ENCODE measurements around the gene FOXO1.

GRCh38 chr13:37934843-37935088 is 65.2 kb upstream of the TRPC4 start:
- CAGE, long polyA plus RNA: no peak
- RRBS: no CpG with 5 or more reads among the region's 5 CpGs

DNA sequence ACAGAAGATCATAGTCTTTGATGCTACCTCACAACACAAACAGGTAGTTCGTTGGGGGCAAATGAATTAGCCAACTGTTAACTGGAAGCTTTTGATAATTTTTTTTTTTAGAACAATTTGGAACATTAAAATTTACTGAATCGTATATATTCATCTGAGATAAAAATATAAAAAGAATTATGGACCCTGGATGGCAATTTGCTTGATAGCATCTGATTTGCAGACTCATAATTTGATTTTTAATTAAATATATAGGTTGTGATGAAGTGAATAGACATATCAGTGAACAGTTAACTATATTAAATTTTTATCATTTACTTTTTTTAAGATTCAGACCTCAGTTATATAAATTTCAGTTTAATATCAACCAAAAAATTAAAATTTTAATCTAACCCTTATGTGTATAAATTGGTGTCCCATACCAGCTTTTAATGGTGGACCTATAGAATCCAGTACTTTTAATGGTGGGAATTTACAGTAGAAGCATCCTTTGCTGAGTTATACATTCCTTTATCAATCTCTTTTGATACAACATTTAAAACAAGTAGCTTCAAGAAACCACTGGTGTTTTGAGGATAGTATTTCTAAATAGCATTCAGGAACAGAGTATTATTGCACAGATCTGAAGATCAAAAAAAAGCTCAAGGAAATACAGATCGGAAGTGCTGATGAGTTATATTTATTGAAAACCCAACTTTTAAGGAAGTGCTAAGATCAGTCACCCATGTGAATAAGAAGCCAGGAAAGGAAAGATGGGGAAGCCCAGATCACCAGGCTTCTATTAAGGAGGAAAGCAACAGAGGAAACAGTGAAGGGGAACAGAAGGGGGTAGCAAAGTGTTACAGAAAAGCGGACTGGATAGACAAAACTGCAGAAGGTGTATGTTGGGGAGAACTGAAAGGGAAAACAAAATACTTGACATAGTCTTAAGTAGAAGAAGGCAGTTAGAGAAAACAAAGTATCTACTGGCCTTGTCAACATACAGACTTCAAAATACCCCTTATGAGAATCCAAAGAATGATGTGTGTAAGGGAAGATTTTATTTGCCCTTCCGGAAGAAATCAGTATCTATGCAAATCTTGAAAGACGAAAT is 11.7 kb downstream of the UFM1 start:
- CAGE, long polyA plus RNA: no peak
- RRBS: no CpG with 5 or more reads among the region's 6 CpGs

DNA sequence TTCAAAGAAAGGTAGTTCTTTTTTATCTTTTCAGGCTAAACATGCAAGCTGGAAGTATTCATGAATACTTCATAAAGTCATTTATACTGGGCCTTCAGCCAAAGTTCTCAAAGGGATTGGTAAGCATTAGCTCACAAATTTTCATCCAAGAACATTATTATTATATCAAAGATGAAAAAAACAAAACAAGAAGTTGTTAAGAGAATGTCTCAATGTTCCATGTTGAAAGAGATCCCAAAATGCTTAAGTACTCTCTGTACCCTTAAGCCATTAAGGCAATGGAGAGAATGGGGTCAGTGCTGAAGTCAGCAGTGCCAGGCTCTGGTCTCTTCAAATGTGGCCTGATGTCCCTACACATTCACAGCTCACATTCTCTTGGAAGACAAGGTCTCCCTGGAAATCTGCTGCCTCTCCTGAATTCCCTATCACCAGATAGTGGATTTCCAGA is 171.9 kb downstream of the NHLRC3 start:
- CAGE, long polyA plus RNA: no peak

DNA sequence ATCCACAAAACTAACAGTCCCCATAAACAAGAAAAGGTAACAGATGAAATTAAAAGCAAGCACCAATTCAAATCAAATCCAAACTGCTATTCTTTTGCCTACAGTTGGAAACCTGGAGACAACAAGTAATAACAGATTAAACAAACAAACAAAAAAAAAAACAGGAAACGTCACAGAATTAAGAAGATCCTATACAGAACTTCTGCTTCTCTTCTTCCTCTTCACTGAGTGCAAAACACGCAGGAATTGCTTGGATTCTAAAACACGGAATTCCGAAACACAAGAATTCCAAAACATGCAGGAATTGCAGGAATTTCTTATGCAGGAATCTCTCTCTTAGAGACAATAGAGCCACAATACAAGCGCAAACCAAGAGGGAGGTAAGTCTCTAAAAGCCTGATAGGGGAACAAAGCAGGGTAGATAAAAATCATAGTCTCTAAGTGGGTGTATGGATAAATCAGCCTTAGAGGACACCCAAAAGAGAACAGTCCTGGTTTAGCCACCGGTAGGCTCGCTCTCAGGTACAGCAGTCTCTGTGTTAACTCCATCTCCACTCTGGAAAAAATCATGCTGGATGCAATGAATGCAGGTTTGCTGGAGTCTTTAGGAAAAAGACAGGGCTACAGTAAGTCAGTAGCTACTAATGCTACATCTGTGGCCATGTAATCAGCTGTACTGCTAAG is 112.9 kb downstream of the LHFPL6 start:
- CAGE, long polyA plus RNA: no peak
- RRBS: no CpG with 5 or more reads among the region's 7 CpGs

DNA sequence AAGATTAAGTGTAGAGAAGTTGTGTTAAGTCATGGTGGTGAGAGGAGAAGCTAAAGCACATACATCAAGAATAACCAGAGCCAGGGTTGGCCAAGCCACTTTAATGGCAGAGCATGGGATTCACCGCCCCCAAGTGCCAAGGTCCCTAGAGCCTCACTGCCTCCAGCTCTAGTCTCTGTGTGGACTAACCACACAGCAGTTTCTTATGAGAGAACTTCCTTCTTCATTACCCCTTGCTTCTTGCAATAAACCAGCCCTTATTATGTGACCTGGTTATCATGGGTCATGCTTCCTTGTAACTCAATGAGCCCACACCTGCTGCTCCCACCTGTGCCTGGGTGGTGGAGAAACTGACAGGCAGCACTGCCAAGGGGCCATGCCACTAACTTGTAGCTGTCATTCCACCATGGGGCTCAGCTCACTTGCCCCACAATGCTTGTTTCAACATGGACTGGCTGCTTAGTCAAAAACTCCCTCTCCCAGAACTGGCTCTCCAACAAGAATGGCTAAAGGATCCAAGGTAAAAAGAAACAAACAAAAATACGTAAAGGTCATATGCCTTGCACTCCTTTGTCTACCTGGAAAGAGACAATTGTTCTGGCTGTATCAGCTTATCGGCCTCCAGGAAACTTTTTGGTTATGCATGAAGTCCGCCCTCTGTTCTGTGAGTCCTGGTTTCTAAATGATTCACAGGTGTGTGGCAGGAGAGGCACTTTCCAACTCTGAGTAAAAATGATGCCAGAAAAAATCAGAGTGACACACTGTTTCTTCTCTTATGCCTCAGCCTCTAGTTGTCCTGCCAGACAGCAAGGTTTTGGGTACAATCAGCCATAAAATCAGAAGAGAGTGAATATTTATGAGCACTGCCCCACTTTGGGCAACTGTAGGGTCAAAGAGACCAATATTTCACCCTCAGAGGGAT is 446.4 kb downstream of the COG6 start:
- CAGE, long polyA plus RNA: no peak
- RRBS: no CpG with 5 or more reads among the region's 4 CpGs

GRCh38 chr13:40149422-40149956 is 494.0 kb downstream of the COG6 start:
- CAGE, long polyA plus RNA: no peak
- RRBS: no CpG with 5 or more reads among the region's 2 CpGs

DNA sequence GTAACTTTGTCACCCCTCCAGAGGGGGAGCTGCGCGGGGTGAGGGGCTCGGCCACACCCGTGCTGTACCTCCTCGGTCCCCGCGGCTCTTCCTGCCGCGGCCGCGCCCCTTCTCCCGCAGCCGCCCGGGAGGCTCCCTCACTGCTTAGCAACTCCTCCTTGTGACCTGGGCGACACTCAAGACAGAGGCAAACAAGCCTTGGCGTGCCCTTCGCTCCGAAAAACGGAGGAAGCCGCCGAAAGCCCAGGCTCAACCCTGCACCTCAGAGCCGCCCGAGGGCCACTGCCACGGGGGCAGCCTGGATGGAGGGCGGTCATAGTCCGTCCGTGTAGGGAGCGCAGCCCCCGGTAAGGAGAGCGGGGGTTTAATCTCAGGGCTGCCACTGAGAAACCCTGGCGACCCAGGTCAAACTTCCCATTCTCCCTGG is 494.2 kb downstream of the FOXO1 start:
- CAGE, long polyA plus RNA: no peak
- RRBS: no CpG with 5 or more reads among the region's 31 CpGs

DNA sequence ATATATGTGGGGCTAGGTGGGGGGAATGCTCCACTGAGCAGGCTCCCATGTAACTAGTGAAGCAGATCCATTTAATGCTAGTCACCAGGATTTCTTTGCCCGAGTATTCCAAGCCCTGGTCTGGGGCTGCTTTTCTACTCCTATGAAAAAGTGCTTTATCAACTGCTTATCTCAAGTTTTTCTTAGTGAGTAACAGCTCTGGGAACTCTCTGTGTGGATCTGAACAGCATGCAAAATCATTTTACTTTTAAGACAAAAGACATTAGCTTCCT is 475.3 kb downstream of the FOXO1 start:
- CAGE, long polyA plus RNA: no peak
- RRBS: no CpG with 5 or more reads among the region's 1 CpG

DNA sequence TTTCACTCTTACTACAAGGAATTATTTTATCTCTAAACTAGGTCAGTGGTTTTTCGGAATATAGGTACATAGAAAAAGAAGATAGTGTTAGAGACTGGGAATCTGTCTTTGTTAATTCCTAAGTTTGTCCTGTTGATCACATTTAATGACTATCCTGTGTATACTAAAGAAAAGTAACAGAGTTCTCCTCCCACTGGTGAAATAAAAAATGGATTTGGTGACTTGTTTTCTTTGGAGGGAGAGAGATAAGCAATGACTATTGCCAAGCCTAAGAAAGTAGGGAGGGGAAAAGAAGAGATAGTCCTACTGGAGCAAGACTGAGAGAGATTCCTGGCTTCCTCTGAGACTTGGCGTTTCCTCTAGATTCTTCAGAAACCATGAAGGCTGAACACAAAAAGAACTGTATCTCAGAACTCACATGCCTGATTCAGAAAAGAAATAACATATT is 406.6 kb downstream of the FOXO1 start:
- CAGE, long polyA plus RNA: no peak
- RRBS: no CpG with 5 or more reads among the region's 2 CpGs

DNA sequence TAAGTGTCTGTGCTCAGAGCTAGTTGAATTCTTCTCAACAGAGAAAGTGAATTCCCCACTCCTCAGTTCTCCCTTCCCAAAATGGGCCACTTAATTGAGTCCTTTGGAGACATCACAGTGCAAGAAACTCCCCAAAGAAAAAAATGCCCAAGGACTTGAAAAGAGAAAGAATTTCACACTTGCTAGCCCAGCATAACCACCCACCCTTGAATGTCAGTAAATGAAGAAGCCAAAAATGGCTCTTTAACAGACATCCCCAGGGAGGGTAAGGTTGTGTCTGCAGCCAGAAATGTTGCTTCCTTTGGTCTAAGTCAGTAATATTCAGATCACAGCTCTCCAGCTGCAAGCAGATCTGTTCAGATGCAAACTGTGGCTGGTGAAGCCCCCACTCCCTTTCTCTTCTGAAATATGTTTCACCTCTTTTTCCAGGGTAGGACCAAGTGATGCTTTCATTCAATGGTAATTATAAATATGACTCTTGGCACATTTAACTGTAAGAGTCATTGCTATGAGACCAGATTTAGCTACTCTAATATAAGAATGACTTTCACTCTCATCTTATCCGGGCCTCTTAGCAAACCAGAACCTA is 234.4 kb downstream of the FOXO1 start:
- CAGE, long polyA plus RNA: no peak
- RRBS: no CpG with 5 or more reads among the region's 1 CpG

DNA sequence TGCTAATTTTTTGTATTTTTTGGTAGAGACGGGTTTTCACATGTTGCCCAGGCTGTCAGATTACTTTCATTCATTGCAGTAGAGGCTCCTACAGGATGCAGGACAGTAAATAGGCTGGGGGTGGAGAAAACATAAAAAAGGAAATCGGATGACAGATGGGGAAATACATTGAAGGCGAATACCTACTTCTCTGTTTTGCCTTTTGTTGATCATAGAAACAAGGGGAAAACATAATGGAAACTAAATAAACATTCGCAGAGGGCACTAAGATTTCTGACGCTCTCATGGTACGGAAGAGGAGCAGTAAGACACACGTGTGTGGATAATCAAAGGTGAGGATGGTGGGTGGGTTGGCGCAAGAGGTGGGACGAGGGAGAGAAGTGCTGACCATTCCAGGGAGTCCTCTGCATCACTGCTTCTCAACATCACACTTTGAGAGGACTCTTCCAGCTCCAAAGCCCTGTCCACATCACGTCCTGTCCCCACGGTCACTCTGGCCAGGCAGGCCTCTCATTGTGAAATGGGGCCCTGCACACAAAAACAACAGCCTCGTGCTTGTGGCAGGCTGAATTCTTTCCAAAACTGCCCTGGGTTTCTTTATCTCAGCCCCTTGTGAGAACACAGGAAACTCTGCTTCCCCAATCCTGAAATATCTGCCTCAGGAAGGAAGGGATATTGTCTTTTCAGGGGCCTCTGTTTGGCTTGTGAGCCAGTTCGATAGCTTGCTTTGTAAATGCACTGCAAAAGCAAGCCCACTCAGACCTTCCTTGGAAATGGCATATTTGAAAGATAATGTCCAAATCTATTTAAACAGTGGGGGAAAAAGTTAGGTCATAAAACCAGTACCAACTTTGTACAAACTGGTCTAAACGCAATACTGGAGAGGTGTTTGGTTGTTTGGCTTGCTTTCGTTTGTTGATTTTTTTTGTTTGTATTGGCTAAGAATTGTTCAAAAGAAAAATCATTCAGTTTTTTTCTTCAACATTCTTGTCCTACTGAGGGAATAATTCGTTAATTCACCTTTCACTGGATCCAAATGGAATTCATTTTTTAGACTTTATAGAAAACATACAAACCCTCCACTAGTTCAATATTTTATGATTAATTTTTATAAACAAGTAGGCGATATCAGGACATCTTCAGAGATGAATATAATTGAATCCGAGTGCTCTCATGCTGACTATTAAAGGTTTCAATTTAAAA is 188.4 kb downstream of the FOXO1 start:
- CAGE, long polyA plus RNA: no peak
- RRBS: no CpG with 5 or more reads among the region's 18 CpGs

DNA sequence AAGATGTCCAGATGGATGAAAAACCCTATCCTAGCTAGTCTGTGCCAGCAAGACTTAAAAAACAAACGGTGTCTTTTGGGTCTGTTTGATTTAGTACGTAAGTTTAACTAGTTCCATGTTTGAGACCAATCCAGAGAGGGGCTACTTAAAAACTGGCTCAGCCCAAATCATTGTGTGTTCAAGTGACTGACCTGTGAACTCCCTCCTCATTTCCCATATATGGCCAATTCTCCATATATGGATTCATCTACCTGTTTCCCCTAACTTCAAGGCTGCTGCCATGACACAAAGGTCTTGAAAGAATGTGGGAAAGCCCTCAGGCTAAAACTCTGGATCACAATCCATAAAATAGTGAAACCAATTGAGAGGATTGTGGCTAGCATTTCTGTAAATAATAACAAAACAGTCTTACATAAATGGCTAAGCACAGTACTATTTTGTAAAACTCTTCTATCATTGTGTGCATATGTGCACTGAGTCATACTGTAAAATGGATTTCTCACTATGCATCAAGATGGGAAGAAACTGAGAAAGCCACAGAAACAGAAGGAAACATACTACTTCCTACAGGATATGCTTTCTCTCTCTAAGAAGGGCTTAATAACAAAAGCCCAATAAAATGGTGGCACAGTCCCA is 80.5 kb downstream of the FOXO1 start:
- CAGE, long polyA plus RNA: no peak
- RRBS: no CpG with 5 or more reads among the region's 2 CpGs

GRCh38 chr13:40599299-40599687 is 67.1 kb downstream of the FOXO1 start:
- CAGE, long polyA plus RNA: no peak
- RRBS: no CpG with 5 or more reads among the region's 7 CpGs

- CAGE, long polyA plus RNA: no peak
- RRBS: no CpG with 5 or more reads among the region's 5 CpGs
Measured at GRCh38 chr13:40631407-40631996, 34.9 kb downstream of the FOXO1 start.

- CAGE, long polyA plus RNA: no peak
- RRBS: 3% methylated on average over 40 of the region's 78 CpGs
Measured at GRCh38 chr13:40664107-40664965, 2.1 kb downstream of the FOXO1 start.

DNA sequence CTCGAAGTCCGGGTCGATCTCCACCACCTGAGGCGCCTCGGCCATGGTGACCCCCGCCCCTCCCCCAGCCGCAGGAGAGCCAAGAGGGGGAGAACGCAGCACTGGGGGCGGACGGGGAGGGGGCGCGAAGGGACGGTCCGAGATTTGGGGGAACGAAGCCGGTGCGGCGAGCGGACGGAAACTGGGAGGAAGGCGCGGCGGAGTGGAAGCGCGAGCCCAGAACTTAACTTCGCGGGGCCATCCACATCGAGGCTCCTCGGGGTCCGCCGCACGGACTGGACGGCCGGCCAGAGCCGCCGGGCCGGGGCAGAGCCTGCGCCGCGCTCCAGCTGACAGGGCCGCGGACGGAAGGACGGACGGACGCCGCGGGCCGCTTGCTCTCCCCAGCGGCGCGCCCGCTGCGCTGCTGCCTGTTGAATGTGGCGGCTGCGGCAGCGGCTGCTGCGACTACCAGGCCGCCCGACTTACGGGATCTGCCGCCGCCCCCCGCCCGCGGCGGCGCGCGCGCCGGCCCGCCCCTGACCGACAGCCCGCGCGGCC is at the start of gene FOXO1:
Gene FOXO1, minus strand, starts transcription at position 474 of the 540 bp plus-strand sequence.
- CAGE, long polyA plus RNA: no peak
- RRBS: 1% methylated on average over 6 of the region's 77 CpGs

GRCh38 chr13:40772691-40773223 is 1.8 kb upstream of the MRPS31 start:
- CAGE, long polyA plus RNA: no peak
- RRBS: no CpG with 5 or more reads among the region's 1 CpG

DNA sequence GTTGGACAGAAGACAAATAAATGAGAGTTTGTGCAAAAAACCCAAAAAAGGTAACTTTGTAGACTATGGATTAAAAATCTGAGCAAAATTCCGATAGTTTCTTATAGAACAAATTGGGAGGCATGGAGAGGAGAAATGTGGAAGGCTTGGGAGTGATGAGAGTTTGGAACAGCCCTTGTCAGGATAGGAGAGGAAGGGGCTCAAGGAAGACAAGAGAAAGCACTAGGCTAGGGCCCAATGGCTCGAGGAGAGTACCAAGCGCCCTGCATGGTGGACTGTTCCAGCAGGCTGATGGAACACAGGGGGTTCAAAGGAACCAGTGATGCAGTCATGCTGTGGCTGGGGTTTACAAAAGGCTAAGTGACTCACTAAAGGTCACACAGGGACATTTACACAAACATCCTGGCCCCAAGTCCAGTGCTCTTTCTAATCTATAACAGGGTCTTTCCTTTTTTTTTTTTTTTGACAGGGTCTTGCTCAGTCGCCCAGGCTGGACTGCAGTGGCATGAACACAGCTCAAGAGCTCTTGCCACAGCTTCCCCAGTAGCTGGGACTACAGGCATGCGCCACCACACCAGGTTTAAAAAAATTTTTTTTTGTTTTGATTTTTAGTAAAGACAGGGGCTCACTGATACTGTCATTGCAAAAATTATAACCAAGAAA is 2.9 kb upstream of the SLC25A15 start:
- CAGE, long polyA plus RNA: no peak
- RRBS: no CpG with 5 or more reads among the region's 5 CpGs

DNA sequence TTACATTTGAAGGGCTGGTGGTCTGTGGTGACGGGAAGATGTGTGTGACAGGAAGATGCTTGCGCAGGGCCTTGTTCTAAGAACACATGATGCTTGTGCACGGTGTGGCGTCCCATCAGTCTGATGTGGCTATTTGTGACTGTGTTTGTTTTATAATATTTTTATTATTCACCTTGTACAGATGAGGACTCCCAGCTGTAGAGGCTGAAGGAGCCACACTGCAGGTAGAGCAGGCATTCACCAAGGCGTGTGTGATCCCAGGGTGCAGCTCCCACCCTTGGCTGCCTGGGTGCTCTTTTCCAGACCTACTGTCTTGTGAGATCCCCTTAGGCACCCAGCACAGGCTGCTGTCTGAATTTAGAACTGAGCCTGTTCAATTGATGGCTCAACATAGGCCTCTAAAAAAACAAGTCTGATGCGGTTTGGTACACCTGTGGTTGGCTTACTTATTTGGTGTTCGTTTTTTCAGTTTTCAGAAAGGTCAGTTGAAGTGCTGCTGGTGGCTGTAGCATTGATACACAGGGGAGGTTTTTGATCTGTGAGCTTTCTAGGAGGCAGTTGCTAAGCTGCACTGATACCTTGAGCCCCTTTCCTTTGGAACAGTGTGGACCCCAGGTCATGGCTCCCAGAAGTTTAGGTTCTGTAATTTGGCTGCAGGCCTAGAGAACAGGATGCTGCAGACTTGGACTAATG is 3.2 kb downstream of the SLC25A15 start:
- CAGE, long polyA plus RNA: no peak
- RRBS: no CpG with 5 or more reads among the region's 7 CpGs

DNA sequence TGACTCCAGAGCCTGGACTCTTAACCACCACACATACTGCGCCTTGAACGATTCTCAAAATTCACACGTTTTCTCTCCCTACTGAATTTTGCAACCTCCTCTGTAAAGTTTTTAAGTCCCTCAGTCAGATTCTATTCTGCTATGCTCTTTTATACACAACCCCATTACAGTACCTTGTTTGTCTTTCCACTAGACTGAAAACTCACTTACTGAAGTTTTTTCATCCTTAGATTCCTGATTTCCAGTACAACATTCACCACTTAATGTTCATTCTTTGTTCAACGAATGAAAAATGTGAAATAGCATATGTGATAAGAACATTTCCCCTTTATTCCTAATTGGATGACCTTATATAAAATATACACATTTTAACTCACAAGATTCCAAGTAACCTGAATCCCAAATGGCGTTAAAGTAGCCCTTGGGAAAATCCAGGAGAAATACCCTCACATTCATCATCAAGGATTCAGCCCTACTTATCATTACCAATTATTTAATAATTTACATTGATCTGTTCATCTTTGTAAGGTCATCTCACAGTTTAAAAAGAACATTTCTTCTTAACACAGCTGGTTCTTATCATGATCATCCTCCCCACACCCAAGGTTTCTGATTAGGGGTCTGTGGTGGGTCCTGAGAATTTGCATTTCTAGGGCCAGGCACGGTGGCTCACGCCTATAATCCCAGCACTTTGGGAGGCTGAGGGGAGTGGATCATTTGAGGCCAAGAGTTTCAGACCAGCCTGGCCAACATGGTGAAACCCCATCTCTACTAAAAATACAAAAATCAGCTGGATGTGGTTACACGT is 101.7 kb downstream of the ELF1 start:
- CAGE, long polyA plus RNA: no peak
- RRBS: no CpG with 5 or more reads among the region's 8 CpGs

Measured in AG04450 (cell line).